Karpas-422 (cell line): ENCODE results near the gene BATF3.

GRCh38 chr1:211925062-211925518 lies 94.5 kb upstream of the LPGAT1 start:
- PRO-cap, result no peak
- RAMPAGE, long total RNA, result no peak

GRCh38 chr1:211939893-211940301 lies 95.5 kb downstream of the INTS7 start:
- PRO-cap, result no peak
- RAMPAGE, long total RNA, result no peak

DNA sequence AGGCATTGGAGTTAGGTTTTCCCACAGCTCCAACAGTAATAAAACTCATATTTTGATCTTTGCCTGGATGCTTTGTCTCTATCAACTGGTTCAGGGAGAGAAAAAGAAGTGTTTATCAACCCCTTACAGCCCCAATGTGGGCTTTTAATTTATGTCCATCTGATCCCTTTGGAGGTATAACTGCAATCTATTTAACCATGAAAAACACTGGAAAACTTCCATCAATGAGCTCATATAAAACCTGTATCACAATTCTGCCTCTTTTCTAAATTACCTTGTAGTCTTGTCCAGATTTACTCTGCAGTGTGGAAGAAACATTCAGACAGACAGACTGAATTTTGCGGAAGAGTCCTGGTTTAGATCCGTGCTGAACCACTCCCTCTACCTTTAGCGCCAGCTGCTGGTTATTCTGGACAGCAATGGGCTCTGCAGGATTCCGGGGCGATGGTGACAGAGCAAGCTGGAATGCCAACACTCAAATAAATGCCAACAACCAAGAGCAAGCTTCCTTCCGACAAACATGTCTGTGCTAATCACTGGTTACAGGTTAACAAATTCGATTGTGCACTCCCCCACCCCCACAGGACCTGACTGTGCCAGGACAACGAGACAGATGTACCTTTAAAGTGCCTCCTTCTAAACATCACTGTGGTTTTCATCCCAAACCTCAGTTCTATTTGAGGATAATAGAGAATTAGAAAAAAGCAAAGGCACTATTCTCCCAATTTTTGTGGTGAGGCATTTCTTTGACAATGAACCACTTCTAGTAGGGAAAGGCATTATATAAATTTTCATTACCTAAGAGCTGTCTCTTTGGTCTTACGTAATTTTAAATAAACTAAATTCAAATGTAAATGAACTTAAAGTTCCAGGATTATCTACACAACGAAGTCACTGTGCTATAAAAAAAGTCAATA lies 90.6 kb downstream of the INTS7 start:
- PRO-cap, result no peak
- RAMPAGE, long total RNA, result no peak

- PRO-cap, result no peak
- RAMPAGE, long total RNA, result no peak
These were observed 24.5 kb downstream of the INTS7 start for GRCh38 chr1:212010716-212011468.

DNA sequence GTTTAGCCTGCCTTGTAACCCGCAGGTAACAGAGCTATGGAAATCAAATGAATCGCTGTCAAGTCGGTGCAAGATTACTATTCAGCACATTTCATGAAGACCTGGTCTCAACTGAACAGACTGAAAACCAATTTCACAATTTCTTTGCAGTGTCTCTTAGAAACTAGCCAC lies 586 bp downstream of the INTS7 start:
- PRO-cap, result no peak
- RAMPAGE, long total RNA, result no peak

GRCh38 chr1:212036159-212036634 lies 649 bp downstream of the DTL start:
- PRO-cap, result no peak
- RAMPAGE, long total RNA, result no peak

DNA sequence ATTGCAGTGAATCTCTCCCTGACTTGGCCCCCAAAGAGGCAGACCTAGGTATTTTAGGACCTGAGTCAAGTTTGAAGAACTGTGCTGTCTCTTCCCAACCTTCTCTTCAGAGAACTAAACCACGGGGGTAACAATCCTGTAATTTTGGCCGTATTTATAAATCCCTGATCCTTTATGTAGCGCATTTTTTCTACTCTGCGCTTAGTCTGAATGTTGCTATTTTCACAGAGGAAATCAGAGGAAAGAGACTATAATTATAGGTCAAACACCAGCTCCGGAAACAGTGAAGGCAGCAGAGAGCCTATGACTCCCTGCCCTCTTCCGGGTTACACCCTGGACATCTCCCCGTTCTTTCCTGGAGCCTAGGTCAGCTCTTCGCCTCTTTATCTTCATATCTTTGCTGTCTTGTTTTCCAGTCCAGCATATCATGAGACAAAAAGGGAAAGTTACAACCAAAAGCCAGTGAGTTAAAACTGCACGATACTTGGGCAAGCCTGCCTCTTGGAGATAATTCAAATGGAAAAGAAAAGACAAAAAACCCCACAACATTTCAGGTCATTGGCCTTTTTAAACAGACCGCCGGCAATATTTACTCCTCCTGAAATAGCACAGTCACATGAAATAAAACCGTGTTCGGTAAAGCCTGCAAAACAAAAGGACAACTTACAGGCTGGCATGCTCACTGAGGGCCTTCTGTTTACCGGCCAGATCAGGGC lies 43.0 kb upstream of the PPP2R5A start:
- PRO-cap, result no peak
- RAMPAGE, long total RNA, result no peak

DNA sequence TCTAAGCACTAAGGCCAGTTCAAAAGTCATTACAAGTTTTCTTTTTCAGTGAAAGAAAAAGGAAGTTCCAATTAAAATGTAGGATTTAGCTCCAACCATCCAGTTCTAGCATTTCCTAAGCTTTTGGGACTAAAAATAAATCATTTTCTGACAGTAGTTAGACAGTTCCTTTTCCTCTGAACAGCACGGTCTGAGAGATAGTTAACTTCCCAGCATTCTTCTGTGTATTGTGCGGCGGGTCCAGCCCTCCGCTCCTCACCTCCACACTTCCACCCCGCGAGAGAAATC lies 38.2 kb upstream of the PPP2R5A start:
- PRO-cap, result no peak
- RAMPAGE, long total RNA, result no peak

DNA sequence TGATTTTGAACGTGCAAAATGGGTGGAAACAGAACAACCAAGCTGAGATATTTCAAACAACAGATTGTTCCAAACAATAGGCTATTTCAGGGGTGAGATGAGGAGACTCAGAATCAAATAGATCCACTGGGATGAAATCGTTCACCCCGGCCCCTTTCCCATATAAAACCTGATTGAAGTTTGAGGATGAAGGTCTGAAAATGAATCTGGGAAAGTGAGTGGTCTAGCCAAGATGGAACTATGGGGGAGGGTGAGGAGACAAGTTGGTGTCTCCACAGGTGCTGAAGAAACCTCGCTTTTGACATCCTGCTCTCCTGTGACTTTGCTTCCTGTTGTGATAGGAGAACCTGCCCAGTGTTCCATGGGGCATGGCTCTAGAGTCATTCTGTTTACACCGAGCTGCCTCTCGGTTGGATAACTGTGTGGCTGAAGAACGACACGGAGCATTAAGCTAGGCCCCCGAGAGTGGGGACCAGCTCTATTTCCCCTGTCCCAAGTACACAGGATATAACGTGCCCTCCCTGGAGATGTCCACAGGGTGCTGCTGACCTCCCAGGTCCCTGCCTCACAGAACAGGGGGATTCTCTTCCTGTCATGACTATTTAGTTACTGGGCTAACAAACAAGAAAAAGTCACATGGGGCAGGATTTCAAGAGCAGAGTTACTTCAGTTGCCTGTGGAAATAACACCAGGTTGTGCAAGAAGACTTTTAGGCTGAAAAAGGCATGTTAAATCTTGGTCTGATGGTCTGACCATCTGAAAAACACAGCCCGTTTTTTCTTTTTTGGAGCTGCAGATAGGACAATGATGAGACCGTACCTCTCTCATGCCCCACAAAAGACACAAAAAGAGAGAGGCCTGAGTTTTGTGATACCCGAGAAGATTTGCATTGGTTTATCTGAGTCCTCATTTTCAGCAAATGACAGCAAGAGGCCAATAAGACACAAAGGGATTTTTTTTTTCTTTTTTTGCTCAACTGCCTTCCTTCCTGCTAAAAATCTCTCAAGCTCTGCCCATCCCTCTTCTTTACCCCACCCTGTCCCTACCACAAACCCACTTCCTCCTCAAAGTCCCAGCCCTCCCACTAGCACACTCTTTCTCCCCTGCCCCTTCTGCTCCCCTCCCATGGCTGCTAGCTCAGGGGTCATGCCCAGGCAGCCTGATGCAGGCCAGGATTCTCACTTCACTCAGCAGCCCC lies 29.3 kb upstream of the PPP2R5A start:
- PRO-cap, result no peak
- RAMPAGE, long total RNA, result no peak

DNA sequence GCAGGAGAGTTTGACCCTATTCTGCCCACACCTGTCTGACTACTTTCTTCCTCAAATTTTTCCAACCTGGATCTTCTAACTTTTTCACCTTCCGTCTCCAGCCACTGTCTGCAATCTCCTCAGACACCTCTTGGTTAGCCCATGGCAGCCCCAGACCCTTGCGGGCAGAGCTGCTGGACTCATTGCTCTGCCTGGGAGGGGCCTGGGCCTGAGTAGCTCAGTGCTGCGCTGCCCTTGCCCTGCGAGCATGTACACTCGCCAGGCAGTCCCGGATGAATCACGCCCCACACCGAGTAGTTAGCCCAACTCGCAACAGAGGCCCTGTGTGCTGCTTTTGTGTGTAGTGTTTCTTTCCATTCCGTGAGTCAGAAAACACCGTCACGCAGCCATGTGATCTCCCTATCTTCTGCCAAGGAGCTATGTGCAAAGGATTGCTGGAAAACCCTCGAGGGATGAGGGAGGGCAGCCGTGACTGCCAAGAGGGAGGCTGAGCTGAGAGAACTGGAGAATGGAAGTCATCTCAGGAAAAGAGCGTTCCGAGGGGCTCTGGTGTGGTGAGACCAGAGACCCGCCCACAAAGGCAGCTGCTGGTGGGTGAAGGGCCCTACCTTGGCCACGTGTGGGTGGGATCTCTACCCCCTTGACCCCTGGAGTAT lies 37.3 kb downstream of the NENF start:
- PRO-cap, result no peak
- RAMPAGE, long total RNA, result no peak

GRCh38 chr1:212513998-212514455 lies 81.3 kb downstream of the NENF start:
- PRO-cap, result no peak
- RAMPAGE, long total RNA, result no peak

GRCh38 chr1:212545711-212546493 lies 62.7 kb upstream of the ATF3 start:
- PRO-cap, result no peak
- RAMPAGE, long total RNA, result no peak

DNA sequence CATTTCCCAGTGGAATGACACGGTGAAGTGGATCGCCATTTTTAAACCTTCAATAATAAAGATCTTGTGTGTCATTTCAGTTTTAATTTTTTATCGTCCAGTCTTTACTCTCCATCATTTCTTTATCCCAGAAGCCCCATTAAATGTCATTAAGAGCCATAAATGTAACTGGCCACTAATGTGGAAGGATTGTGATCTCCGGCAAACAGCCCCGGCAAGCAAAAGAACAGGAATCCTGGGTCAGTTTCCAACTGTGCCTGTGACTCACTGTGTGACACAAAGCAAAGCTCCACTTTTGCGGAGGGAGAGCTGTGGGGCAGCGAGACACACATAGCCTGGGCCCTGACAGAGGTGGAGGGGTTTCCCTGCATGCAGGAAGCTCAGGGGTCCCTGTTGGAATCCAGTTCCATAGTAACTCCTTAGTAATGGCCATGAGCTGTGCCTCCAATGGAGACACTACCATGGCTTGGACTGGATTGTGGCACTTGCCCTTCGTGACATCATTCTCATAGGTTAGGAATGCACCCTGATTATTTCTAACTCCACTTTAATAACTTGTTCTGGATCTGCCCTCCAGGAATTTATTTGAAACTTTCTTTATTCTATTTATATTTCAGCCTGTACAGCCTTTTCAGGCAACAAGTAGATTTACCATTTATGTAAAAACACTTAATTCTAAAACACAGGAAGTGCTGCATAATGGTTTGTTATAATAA lies 47.1 kb upstream of the ATF3 start:
- PRO-cap, result no peak
- RAMPAGE, long total RNA, result no peak

DNA sequence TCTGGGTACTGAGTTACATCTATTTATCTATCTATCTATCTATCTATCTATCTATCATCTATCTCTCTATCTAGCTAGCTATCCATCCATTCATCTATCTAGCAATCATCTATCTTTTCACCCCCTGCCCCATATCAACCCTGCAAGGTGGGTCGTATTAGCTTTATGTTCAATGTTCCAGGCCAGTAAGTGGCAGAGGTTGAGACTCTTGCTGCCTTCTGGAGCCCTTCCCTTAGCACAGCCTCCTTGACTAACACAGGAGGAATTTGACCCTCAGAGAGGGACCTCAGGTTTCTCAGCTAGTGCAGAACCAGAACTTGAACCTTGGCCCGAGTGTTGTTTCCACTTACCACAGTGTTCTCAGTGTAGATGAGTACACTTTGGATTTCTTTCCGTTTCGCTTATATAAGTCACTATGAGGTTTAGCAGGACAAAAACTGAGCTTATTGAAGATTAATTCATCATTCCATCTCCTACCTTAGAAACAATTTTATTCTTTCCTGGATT lies 11.1 kb upstream of the ATF3 start:
- PRO-cap, result no peak
- RAMPAGE, long total RNA, result no peak

GRCh38 chr1:212614679-212615299 lies 6.2 kb downstream of the ATF3 start:
- PRO-cap, result no peak
- RAMPAGE, long total RNA, result no peak

DNA sequence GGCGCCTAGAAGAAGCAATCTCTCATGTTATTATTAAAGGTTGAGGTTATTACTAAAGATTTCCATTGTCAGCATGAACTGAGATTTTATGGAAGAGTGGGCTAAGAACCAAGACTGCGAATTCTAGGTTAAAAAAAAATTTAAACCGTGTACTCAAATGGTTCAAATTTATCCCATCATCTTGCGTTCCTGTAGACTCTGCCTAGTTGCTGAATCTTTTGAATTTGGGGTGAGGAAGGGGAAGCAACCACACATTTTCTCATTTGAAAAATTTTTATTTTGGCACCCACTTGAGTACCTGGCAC lies 298 bp upstream of the GARIN4 start:
- PRO-cap, result no peak
- RAMPAGE, long total RNA, result no peak

GRCh38 chr1:212699542-212700603 lies at the start of gene BATF3:
BATF3 (minus strand) TSS chr1:212699840.
- PRO-cap, result no peak
- RAMPAGE, long total RNA, result no peak

DNA sequence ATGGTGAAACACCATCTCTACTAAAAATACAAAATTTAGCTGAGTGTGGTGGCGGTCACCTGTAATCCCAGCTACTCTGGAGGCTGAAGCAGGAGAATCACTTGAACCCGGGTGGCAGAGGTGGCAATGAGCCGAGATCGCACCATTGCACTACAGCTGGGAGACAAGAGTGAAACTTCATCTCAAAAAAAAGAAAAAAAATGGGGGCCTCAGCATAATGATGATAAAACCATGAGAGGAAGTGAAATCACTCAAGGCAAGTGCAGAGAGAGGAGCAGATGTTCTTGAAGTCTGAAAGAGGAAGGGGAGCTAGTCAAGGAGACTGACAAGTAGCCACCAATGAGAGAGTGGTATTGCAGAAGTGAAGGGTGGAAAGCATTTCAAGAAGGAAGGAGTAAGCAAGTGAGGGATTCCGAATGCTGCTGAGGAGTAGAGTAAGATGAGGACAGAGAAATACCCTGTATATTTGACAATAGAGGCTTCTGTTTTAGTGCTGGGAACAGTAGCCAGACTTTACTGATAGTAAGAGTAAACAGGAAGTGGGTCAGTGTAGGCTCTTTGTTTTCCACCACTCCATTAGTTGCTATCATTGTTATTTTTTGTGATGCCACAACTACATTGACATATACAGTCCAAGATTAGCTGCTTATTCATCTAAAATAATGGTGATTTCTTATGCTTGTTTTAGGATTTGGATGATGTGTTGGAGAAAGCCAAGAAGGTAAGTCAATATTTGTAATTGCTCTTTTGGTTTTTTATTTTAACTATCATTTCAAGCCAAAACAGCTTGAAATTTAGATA lies 2.9 kb downstream of the TATDN3 start:
- PRO-cap, result bidirectional peak, plus-strand start at position 294 of the sequence, minus-strand start at position 171 of the sequence
- RAMPAGE, long total RNA, result start-site peak on the plus strand centred at position 346 of the sequence, 119 bp wide, 41 and 29 reads in 2 replicates

DNA sequence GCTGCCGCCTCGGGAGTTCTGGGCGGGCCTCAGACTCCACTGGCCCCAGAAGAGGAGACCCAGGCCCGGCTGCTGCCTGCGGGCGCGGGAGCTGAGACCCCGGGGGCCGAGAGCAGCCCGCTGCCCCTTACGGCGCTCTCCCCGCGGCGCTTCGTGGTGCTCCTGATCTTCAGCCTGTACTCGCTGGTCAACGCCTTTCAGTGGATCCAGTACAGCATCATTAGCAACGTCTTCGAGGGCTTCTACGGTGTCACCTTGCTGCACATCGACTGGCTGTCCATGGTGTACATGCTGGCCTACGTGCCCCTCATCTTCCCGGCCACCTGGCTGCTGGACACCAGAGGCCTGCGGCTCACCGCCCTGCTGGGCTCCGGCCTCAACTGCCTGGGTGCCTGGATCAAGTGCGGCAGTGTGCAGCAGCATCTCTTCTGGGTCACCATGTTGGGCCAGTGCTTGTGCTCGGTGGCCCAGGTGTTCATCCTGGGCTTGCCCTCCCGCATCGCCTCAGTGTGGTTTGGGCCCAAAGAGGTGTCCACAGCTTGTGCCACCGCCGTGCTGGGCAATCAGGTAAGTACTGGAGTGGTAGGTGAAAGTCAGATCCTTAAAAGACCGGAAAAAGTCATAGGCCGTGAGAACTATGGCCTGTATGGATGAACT lies 677 bp downstream of the FLVCR1 start:
- PRO-cap, result no peak
- RAMPAGE, long total RNA, result no peak

- PRO-cap, result no peak
- RAMPAGE, long total RNA, result no peak
These were observed 36.2 kb upstream of the VASH2 start for GRCh38 chr1:212914156-212914455.